Right lobe of liver (tissue), 4 donors: ENCODE measurements around a stretch of chr11.

- PRO-cap, 4 experiments: no peak in any of the 4 experiments
- RAMPAGE, long total RNA, 2 experiments: no peak in any of the 2 experiments
These were observed 116.3 kb upstream of the CCND1 start for GRCh38 chr11:69524596-69525077.

- PRO-cap, 4 experiments: peak in 4 of 4 experiments; most common plus-strand start chr11:69643597 (in 3); most common minus-strand start chr11:69643441 (in 3)
- RAMPAGE, long total RNA, 2 experiments: no peak in any of the 2 experiments
These were observed 2.3 kb downstream of the CCND1 start for GRCh38 chr11:69643122-69643776.

DNA sequence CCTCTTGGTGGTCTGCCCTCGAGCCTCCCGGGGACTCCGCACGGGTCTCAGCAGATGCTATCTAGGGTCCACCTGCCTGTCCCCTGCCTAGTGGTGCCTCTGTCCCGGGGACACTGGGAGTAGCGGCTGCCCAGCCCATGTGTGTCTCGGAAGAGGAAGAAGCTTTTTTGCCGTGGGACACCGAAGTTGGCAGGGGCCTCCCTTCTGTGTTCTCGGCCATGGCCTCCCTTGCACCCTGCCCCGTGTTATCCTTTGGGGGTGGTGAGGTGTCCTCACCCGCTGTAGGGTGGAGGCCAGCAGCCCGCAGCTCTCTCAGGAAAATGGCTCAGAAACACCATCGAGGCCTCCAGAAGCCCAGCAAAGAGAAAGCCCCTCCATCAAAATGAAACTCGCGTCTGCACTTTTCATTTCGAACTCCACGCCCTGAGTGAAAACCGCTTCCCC, 7.9 kb downstream of the CCND1 start:
- PRO-cap, 4 experiments: peak in 1 of 4 experiments; most common plus-strand start position 251 of the sequence (in 1)
- RAMPAGE, long total RNA, 2 experiments: no peak in any of the 2 experiments

- PRO-cap, 4 experiments: no peak in any of the 4 experiments
- RAMPAGE, long total RNA, 2 experiments: no peak in any of the 2 experiments
These were observed 1.7 kb downstream of the FGF19 start for GRCh38 chr11:69701854-69702796.

GRCh38 chr11:69703070-69703881, 546 bp downstream of the FGF19 start:
- PRO-cap, 4 experiments: no peak in any of the 4 experiments
- RAMPAGE, long total RNA, 2 experiments: no peak in any of the 2 experiments

DNA sequence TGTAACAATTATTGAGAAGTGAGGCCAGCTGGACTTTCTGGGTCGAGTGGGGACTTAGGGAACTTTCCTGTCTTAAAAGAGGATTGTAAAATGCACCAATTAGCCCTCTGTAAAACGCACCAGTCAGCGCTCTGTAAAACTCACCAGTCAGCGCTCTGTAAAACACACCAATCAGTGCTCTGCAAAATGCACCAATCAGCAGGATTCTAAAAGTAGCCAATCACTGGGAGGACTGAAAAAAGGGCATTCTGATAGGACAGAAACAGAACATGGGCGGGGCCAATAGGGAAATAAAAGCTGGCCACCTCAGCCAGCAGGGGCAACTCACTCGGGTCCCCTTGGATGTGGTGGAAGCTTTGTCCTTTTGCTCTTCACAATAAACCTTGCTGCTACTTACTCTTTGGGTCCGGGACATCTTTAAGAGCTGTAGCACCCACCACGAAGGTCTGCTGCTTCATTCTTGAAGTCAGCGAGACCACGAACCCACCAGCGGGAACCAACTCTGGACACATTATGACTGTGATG, 40.1 kb upstream of the FGF3 start:
- PRO-cap, 4 experiments: no peak in any of the 4 experiments
- RAMPAGE, long total RNA, 2 experiments: no peak in any of the 2 experiments

GRCh38 chr11:69943134-69943522, 123.9 kb upstream of the FGF3 start:
- PRO-cap, 4 experiments: no peak in any of the 4 experiments
- RAMPAGE, long total RNA, 2 experiments: no peak in any of the 2 experiments

DNA sequence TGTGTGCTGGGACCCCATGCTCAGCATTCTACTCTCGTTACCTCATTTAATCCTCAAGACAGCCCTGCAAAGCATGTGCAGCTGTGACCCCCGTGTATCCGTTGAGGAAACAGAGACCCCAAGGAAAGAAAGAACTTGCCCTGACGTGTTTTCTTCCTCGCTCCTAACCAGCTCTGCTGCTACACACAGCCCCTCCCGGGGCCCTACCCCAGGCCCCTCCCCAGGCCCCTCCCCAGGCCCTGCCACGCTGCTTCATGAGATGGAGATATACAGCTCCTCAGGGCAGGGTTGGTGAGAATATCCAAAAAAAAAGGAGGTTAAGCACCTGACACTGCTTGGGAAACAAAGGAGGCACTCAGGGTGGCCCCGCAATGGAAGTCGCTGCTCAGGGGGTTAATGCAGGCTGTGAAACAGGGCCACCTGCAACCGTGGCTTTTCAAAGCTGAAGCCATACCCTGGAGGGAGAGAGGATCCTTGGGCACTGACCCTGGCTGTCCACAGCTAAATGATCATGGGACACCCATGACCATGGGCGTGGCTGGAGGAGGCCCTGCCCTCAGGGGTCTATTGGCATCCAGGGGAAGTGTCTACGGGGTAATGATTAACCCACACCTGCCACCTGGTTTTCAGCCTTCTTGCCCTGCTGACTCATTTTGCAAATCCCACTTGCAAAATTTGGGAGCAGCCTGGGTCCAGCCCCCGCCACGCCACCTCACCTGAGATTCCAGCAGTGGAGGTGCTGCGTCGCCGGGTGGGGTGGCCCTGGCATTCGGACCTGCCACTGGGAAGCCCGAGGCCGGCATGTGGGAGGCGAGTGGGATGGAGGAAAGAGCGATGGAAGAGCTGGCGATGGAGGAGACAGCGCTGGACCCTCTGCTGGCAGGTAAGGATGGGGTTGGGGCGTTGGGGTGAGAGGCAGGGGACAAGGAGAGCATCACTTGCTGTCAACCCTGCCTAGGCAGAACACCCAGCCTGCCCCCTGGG, 112.1 kb upstream of the ANO1 start:
- PRO-cap, 4 experiments: peak in 2 of 4 experiments; most common plus-strand start position 676 of the sequence (in 1); most common minus-strand start position 486 of the sequence (in 2)
- RAMPAGE, long total RNA, 2 experiments: no peak in any of the 2 experiments

DNA sequence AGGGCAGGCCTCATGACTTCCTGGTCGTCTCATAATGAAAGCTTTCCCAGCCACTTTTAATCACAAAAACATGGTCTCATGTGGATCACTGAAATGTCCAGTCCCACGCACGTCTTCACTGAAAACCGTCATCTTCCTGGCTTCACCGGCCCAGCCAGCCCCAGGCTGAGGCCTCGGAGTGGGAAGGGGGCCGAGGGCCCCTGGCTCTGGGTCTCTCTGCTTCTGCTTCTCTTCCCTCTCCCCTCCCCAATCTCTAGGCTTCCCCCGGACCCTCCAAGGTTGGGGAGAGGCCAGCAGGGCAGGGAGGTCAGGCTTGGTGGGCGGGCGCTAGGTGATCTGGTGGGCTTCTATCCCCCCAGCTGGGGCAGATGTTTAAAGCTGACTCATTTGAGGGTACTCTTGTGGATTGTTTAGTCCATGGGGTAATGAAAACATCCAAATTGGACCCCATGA, 58.3 kb upstream of the ANO1 start:
- PRO-cap, 4 experiments: no peak in any of the 4 experiments
- RAMPAGE, long total RNA, 2 experiments: no peak in any of the 2 experiments

GRCh38 chr11:70128349-70129015, 50.4 kb downstream of the ANO1 start:
- PRO-cap, 4 experiments: peak in 3 of 4 experiments; most common plus-strand start chr11:70128612 (in 2); most common minus-strand start chr11:70128534 (in 1)
- RAMPAGE, long total RNA, 2 experiments: no peak in any of the 2 experiments

GRCh38 chr11:70142027-70142713, 60.9 kb upstream of the FADD start:
- PRO-cap, 4 experiments: no peak in any of the 4 experiments
- RAMPAGE, long total RNA, 2 experiments: no peak in any of the 2 experiments

DNA sequence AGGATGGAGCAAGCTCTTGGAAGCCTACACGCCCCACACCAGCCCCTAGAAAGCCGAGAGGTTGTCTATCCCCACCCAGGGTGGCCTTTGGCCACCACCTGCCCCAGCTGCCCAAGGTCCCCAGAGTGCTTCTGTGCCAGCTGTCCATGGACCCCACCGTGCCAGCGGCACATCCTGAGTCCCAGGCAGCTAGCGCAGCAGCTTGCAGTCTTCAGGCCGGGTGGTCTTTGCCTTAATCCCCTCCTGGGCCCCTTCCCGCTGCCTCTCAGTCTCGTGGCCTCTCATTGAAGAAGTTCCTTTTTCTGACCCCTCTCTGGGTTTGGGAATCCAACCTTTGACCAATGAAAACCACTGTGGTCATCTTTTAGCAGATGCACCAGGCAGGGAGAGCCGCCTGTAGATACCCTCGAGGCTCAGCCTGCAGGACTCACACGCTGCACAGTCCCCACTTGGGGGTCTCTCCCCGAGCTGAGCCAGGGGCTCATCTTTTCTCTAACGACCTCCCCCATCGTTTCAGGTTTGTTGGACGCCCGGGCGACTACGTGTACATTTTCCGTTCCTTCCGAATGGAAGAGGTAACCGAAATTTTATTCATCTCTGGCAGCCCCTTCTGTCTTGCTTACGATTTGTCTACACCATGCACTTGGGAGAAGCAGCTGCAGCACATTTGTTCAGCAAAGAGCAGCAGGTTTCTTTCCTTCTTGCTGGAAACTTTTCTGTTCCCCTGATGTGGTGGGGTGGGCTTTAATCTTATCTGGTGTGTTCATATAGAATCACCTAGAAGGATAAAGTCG, 40.1 kb upstream of the FADD start:
- PRO-cap, 4 experiments: peak in 1 of 4 experiments; most common plus-strand start position 210 of the sequence (in 1)
- RAMPAGE, long total RNA, 2 experiments: no peak in any of the 2 experiments

- PRO-cap, 4 experiments: no peak in any of the 4 experiments
- RAMPAGE, long total RNA, 2 experiments: no peak in any of the 2 experiments
These were observed 15.3 kb upstream of the FADD start for GRCh38 chr11:70187571-70188333.

DNA sequence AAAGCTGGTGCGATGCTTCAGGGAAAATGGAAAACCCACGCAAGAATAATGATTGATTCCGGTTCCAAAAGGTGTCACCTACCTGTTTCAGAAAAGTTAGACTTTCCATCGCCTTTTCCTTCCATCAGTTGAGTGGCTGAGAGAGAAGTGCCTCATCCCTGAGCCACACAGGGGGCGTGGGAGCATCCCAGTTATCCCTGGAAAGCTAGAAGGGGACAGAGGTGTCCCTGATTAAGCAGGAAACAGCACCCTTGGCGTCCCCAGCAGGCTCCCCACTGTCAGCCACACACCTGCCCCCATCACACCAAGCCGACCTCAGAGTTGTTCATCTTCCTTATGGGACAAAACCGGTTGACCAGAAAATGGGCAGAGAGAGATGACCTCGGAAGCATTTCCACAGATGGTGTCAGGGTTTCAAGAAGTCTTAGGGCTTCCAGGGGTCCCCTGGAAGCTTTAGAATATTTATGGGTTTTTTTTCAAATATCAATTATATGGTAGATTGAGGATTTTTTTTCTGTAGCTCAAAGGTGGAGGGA, 14.6 kb upstream of the FADD start:
- PRO-cap, 4 experiments: no peak in any of the 4 experiments
- RAMPAGE, long total RNA, 2 experiments: no peak in any of the 2 experiments

DNA sequence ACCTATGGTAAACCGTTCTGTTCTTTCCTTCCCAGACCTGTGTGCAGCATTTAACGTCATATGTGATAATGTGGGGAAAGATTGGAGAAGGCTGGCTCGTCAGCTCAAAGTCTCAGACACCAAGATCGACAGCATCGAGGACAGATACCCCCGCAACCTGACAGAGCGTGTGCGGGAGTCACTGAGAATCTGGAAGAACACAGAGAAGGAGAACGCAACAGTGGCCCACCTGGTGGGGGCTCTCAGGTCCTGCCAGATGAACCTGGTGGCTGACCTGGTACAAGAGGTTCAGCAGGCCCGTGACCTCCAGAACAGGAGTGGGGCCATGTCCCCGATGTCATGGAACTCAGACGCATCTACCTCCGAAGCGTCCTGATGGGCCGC, 3.0 kb downstream of the FADD start:
- PRO-cap, 4 experiments: no peak in any of the 4 experiments
- RAMPAGE, long total RNA, 2 experiments: no peak in any of the 2 experiments

- PRO-cap, 4 experiments: no peak in any of the 4 experiments
- RAMPAGE, long total RNA, 2 experiments: no peak in any of the 2 experiments
These were observed 23.7 kb downstream of the PPFIA1 start for GRCh38 chr11:70294079-70294617.

- PRO-cap, 4 experiments: no peak in any of the 4 experiments
- RAMPAGE, long total RNA, 2 experiments: no peak in any of the 2 experiments
These were observed 27.1 kb upstream of the CTTN start for GRCh38 chr11:70370982-70371849.

- PRO-cap, 4 experiments: peak in 1 of 4 experiments; most common minus-strand start chr11:70399512 (in 1)
- RAMPAGE, long total RNA, 2 experiments: no peak in any of the 2 experiments
These were observed 1.2 kb downstream of the CTTN start for GRCh38 chr11:70399205-70400302.

GRCh38 chr11:70567557-70568436, 169.5 kb downstream of the CTTN start:
- PRO-cap, 4 experiments: no peak in any of the 4 experiments
- RAMPAGE, long total RNA, 2 experiments: no peak in any of the 2 experiments

DNA sequence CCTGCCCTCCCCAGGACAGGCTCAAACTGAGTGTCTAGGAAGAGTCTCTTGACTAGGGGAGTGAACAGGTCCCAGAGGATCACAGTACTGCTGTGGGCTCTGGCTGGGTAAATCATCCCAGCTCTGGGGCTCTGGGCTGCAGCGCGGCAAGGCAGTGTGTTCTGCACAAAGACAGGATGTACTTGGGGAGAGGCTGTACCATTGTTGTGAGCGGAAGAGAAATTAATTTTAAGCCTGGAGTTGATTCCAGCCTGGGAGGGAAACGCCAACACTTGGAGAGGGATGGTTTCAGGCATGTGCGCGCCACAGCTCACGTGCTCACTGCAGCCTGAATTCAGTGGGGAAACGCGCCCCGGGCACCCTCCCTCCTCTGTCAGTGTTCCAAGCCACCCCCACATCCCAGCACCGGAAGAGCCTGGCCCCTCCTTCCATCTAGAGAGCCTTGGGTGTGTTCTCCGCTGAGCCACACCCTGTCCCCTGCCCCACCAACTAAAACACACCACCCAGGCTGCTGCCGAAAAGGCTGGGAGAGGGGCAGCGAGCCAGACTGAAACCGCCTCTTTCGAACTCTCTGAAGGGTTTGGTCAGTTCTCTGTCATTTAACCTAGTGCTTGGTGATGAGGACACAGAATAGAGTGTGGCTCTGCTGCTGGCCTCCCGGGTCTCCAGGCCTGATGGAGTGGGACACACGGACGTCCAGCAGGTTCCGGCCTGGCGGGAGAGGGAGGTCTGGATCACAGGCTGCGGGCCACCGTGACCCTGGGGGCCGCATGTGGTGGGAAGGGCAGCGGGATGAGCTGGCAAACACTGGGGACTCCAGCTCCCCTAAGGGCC, 230.7 kb downstream of the CTTN start:
- PRO-cap, 4 experiments: no peak in any of the 4 experiments
- RAMPAGE, long total RNA, 2 experiments: no peak in any of the 2 experiments